GM23338 (cell line): ENCODE measurements around a stretch of chr3.

DNA sequence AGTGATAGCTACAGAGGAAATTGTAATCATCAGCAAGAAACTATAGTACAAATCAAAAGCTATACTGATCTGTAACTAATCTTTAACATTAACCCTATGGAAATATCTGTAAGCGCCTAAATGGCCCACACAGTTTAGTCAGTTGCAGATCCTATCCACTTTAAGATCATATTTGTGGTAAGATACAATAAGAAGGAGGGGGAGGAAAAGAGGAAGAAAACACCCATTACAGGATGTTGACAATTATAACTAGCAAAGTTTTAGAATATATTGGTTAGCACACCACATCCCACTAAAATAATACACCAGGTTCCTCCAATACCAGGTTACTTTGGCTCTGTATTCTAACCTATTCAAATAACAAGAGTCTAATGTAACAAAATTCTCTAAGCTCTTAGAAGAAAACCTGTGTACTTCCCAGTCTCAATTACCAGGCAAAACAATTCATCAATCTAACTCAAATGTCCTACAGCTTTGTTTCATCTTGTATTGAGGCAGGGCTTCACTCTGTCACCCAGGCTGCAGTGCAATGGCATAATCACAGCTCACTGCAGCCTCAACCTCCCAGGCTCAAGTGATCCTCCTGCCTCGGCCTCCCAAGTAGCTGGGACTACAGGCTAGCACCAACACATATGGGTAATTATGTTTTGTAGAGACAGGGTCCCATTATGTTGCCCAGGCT, 4.3 kb downstream of the SLC4A7 start:
- PRO-cap, result no peak
- RAMPAGE, long total RNA, result no peak

- PRO-cap, result no peak
- RAMPAGE, long total RNA, result no peak
Measured at GRCh38 chr3:27641689-27642200, 80.4 kb downstream of the EOMES start.

- PRO-cap, result unidirectional peak, minus-strand start at chr3:27666929
- RAMPAGE, long total RNA, result no peak
Measured at GRCh38 chr3:27666587-27667179, 55.4 kb downstream of the EOMES start.

DNA sequence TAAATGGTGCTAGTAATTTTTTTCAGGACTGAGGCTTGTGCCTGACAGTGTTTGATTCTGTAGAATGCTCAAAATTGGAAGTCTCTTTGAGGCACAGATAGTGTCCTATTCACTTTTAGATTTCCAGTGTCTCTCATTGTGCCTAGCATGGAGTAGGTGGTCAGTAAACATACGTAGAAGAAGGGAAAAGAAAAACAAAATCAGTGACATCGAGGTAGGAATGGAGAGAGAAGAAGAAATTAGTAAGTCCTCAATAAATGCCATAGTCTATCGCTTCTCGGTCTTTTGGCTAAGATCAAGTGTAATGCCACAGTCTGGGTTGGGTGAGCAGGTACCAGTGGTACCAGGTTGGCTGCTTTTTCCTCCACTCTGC, 120.9 kb upstream of the EOMES start:
- PRO-cap, result no peak
- RAMPAGE, long total RNA, result no peak

DNA sequence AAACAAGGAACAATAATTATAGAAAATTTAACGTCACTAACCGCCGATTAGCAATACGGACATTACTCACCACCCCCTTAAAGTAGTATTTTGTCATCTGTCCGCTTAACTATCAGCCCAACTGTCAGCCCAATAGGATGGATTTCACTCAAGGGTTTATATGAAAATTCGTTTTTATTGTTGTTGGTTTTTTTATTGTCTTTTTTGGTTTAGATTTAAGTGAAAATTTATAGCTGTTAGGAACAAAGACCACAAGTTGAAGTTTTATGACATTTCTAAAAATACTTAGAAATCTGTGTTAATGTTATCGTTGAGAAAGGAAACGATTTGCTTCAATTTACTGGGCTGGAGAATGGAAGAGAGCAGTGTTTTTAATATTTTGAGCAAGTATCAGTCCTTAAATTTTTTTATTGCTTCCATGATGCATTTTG, 1.1 kb upstream of the AZI2 start:
- PRO-cap, result no peak
- RAMPAGE, long total RNA, result no peak

DNA sequence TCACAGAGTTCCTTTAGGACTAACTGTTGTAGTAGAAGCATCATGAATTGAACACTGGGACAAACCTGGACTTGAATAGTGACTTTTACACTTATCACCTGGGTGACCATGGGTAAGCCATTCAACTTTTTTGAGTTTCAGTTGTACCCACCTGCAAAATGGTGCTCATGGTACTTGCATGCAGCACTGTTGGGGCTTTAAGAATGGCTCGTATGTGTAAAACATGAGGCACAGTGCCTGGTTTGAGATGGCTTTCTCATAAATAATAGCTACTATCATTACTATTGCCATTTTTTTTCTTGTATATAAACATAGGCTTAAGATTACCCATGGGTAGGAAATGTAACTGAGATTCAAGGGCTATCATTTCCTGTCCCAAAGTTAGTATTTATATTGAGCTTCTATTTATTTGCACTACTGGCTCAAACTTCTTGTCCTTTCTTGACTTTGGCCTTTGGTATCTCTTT, 354.5 kb upstream of the AZI2 start:
- PRO-cap, result no peak
- RAMPAGE, long total RNA, result no peak

- PRO-cap, result unidirectional peak, minus-strand start at chr3:29515680
- RAMPAGE, long total RNA, result no peak
Measured at GRCh38 chr3:29515594-29516172, 234.8 kb downstream of the RBMS3 start.

GRCh38 chr3:29639321-29640382, 358.8 kb downstream of the RBMS3 start:
- PRO-cap, result no peak
- RAMPAGE, long total RNA, result no peak

DNA sequence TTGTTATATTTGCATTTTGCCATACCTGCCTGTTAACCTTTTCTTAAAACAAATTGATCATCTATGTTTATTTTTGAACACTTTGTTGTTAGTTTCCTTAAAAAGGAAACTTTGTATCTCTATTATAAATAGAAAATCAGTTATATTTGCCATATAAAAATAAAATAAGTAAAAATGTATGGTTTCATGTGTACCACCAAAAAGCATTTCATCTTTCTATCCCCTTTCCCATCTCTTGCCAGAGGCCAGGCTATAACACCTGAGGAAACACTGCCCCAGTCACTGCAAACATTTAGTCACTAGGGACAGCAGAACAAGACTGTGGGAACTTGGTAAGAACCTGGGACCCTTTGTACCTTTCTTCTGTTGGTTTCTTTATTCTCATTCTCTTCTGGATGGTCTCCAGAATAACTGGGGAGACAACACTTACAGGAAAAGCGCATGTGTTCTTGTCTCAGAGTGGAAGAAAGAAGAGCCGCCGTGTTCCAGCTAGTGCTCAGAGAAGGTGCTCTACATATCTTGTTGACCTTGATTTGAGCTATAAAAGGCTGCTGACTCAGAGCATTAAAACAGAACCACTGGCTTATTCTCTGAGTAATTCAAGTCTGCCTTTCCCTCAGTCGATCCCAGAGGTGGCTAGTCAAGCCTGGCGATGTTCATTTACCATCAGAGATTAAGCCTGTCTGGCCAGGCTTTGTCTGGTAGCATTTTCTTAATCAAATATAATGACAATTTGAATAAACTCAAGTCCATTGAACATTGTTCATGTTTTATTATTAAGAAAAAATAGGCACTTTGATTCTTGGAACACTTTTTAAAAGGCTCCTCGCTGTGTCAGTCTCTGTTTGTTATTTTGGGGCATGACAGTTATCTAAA, 361.7 kb downstream of the RBMS3 start:
- PRO-cap, result no peak
- RAMPAGE, long total RNA, result no peak

GRCh38 chr3:30167410-30167791, 439.0 kb upstream of the TGFBR2 start:
- PRO-cap, result no peak
- RAMPAGE, long total RNA, result no peak

DNA sequence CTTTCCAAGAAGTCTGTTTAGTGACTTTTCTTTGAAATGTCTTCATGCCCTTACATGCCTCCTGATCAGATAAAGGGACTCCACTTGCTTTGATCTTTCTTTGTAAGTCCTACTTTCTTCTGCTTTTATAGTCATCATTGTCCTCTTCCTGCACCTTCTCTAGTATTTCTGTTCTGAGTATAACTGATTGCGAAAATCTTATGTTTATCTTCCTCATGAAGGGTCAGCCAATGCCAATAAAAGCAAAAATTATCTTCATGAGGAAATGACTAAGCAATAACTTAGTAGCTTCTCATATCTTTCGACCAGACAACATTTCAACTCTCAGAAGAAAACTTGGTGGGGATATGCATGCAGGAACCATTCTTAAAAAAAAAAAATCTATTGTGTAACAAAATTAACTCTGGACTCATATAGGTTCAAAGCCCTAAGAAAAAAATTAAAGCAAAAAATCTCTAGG, 378.5 kb upstream of the TGFBR2 start:
- PRO-cap, result no peak
- RAMPAGE, long total RNA, result no peak

- PRO-cap, result no peak
- RAMPAGE, long total RNA, result no peak
Measured at GRCh38 chr3:30354189-30354563, 252.2 kb upstream of the TGFBR2 start.

DNA sequence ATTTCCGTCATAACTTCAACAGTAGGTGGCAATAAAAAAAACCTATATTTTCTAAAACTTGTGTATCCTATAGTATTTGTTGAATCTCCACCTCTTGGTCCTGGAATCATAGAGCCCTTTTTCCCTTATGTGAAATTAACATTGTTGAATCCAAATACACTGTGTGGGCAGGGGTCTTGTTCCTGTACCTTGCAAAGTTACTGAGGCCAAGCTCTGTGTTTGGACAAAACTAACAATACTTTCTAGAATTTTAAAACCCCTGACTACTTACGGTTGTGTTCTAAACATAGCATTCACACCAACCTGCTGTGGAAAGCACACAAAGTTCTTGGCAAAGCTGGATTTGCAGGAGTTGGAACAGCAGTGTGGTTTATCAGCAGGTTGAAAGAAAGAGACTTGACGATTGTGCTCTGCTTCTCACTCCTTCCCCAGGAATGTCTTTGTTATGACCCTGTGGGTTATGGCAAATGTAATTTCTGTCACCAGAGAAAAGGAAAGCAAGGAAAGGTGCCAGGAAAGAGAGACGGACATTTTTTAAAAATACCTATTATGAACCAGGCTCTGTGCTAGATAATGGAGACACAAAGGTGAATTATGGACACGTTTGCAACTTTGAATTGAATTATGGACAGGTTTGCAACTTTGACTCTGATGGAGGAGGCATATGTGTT, 165.6 kb upstream of the TGFBR2 start:
- PRO-cap, result no peak
- RAMPAGE, long total RNA, result no peak

DNA sequence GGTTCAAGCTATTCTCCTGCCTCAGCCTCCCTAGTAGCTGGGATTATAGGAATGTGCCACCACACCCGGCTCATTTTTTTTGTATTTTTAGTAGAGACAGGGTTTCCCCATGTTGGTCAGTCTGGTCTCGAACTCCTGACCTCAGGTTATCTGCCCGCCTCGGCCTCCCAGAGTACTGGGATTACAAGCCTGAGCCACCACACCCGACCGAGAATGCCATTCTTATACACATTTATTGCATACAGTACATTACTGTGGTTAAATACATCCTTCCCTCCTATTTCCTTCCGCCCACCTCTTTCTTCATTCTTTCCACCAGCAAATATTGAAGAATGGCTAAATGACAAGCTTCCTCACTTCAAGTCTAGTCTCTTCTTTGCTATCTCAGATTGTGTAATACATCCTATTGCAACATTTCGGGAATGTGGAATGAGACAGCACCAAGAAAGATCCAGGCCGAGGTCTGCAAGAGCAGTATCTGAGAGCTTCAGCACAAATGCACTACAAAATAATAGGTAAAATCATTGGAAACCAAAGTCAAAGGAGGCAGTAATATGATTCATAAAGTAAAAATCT, 94.9 kb upstream of the TGFBR2 start:
- PRO-cap, result no peak
- RAMPAGE, long total RNA, result no peak

DNA sequence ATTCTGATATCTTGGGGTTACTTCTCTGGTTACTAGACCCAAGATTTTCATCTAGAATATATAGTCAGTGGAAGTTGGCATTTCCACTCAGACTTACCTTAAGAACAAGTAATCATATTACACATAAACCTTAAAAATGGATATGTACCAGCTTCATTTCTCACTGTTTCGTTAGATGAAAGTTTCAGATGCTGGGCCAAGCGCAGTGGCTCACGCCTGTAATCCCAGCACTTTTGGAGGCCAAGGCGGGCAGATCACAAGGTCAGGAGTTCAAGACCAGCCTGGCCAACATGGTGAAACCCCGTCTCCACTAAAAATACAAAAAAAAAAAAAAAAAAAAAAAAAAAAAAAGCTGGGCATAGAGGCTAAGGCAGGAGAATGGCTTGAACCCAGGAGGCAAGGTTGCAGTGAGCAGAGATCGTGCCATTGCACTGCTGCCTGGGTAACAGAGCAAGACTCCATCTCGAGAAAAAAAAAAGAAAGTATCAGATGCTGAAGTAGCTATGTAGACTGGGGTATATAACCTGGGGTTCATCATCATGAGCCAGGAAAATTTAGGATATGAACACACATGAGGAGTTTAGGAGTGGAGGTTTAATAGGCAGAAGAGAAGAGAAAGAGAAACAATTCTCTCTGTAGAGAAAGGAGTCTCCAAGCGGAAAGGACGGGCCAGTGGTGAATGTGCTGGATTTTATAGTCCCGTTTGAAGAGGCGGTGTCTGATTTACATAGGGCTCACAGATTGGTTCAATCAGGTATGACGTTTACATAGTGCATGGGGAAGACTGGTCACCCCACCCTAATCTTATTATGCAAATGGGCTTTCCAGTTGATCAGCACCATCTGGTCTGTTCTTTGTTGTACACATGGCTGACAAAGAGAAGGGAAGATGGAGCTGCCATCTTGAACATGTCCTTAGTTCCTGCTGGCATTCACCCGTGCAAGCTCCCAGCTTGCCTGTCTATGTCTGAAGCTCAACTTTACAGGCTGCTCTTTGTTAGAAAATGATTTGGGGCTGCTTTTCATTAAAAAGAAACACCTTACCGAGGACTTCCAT, 62.7 kb downstream of the TGFBR2 start:
- PRO-cap, result no peak
- RAMPAGE, long total RNA, result no peak

GRCh38 chr3:30691173-30692426, 85.2 kb downstream of the TGFBR2 start:
- PRO-cap, result no peak
- RAMPAGE, long total RNA, result no peak

GRCh38 chr3:31535887-31536354, 3.2 kb downstream of the STT3B start:
- PRO-cap, result no peak
- RAMPAGE, long total RNA, result no peak

DNA sequence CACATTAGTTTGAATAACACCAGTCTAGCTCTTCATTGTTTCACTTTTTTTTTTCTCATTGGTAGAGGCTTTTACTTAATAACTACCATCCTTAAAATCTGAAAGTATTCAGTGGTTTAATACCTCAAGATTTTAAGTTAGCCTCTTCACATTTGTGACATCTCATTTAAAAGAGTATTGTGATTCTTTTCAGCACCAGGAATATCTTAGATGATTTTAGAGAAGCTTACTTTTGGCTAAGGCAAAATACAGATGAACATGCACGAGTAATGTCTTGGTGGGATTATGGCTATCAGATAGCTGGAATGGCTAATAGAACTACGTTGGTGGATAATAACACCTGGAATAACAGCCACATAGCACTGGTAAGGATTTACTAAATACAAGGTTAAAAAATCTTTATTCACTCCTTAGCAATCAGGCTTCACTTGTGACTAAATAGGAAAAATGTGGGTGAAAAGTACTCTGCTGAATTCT, 92.0 kb downstream of the STT3B start:
- PRO-cap, result no peak
- RAMPAGE, long total RNA, result no peak

DNA sequence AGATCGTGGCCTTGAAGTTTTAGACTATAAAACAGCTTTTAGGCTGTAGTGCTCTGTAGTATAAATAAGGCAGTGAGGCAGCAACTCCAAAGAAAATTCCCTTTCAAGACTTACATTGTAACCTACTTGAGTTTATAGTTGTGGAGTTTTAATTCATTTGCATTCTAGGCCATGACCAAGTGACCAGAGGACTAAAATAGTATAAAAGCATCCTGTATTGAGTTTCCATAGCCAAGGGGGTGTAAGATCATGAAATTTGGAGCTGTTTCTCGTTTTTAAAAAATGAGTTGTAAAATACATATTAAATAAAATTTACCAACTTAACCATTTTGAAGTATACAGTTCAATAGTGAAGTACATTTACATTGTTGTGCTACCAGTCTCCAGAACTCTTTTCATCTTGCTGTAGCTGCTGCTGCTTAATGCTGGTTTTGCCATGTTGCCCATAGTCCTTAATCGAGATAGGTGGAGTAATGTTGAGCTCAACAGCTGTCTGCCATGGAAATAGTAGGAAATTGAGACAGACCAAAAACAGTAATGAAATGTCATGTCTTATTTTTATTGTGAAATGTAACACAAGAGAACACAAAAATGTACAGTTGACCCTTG, 105.6 kb downstream of the STT3B start:
- PRO-cap, result no peak
- RAMPAGE, long total RNA, result no peak

DNA sequence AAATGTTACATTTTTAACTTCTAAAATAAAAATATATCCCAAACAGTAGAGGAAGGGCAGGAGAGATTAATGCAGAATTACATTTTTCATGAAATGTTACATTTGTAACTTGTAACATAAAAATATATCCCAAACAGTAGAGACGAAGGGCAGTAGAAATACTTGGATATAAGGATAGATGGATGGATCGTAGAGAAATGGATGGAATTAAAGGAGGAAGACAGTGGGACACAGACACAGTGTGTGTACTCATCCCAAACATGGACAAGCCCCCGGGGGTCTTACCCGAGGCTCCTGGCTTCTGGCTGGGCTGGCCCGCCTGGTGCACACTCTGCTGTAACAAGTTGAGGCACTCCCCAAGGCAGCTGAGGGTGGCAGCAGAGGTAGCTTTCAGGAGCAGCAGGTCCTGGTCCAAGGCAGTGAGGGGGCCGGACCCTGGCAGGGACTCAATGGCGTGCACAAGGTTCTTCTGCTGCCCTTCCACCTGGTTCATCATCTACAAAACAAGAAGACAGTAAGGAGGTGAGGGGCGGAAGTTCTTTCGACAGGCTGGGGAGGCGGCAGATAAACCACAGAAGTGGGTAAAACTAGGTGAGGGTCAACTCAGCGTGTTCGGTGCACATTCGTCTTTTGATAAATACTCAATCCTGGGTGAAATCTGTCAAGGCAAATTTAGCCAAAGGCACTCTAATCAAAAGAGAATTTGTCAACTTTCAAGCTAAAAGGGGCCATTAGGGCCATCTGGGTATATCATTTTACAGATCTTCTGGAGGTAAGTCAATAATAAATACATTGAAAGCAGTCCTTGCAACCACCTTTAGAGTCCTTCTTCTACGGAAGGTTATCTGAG, 215.1 kb downstream of the STT3B start:
- PRO-cap, result no peak
- RAMPAGE, long total RNA, result no peak